Caco-2 (cell line): ENCODE measurements around the genes PLA2G1B and DYNLL1.

DNA sequence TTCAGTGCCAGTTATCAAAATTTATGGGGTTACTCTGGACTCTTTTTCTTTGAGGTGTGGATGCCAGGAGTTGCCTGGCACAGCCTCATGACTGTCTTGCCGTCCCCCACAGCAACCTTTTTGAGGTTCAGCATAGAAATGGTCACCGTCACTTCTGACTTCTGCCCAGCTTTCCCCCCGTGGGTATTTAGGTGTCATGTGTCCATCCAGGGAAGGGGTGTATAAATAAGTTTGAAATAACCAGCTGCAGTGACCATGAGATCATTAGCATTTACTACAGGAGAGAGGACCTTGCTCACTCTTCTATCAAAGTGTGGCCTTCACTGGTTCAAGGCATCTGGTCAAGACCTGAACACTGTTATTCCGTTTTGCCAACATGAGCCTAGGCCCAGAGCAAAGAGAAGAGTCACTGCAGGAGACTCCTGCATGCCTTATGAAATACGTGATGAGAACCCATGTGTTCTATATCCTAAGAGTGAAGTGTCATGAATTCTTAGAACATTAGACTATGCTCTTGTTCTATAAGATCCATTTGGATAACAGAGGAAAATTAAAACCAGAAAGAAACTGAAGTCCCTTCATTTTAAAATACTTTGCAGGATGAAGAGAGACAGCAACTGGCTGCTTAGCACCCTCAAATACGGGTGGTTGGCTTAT, 22.4 kb downstream of the TMEM233 start:
- PRO-cap: no peak
- RRBS: no CpG with 5 or more reads among the region's 6 CpGs

GRCh38 chr12:119672016-119672671, 4.2 kb downstream of the PRKAB1 start:
- PRO-cap: no peak
- RRBS: no CpG with 5 or more reads among the region's 9 CpGs

DNA sequence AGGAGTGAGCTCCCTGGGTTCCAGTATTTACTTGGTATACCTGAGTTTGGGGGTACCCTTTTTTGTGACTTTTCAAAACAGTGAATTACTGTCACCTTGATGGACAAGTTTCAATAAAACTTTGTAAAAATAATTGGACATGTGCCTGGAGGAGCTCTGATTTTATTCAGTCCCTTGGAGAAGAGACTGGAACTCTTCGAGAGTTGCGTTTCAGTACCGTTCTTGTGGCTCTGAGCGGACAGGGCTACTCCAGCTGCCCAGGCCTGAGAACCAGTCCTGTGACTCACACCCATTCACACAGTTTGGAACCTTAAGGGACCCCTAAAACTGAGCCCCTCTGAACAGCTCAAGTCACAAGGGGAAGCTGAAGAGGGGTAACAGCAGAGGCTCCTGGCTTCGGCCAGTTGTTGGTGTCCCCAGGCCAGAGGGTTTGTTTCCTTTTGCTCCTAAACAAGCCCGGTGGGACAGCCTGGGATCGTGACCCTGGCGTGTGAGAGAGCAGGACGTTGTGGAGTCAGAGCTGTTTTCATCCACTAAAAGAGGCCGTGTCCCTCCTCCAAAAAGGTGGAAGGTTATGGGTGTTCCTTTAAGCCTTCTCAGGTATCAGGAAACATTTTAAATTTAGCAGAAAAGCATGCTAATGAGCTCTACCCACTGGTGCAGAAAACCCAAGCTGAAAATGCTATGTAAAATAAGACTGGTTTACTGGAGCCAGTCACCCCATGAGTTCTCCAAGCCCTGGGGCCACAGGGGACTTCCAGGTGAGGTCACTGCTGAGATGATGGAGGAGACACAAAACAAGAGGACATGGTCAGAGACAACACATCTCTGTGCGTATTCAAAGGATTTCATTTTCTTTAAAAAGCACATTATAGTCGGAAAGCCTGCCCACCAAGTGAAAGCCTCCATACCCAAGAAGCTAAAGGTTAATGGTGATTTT, 13.8 kb downstream of the PRKAB1 start:
- PRO-cap: no peak
- RRBS: no CpG with 5 or more reads among the region's 12 CpGs

GRCh38 chr12:119729814-119730194, 61.9 kb downstream of the PRKAB1 start:
- PRO-cap: no peak
- RRBS: no CpG with 5 or more reads among the region's 7 CpGs

DNA sequence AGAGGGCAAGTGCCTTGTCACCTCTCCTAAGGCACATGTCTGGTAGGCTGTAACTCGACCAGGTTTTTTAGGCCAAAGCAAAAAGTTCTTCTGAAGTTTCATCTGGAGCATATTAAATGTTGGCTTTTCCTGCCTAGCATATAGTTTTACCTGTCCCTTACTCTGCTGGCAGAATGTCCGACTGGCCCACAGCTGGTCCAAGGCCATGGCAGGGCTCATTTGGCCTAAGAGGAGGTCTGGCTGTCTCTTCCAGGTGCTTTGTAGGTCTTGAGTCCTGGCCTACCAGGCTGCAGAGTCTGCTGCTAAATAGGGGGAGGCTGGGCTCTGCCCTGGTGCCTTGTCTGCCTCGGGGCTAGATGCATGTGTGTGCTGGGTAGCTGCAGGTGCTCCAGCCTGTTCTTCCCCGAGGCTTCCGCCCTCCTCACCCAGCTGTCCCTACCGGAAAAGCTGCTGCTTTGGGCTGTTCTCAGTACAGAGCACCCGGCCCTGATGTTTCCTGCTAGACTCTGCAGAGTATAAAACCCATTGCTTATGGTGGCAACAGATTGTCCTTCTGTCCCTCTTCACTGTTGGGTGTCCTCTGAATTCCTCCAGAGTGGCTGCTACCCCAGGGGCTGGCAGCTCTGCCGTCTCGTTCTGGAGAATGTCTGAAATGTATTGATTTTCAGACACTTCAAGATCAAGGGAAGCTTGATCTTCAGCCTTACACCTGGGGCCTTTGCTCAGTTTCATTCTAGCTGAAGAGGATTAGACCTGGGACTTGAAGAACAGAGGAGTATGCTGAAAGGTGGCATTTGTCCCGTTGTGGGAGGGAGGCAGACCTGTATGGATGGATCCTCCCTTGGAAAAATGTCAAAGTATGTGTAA, 37.7 kb downstream of the RAB35 start:
- PRO-cap: no peak
- RRBS: 88% methylated on average over 1 of the region's 10 CpGs

- PRO-cap: no peak
- RRBS: 100% methylated on average over 3 of the region's 15 CpGs
These were observed 22.7 kb downstream of the RAB35 start for GRCh38 chr12:120093721-120094439.

DNA sequence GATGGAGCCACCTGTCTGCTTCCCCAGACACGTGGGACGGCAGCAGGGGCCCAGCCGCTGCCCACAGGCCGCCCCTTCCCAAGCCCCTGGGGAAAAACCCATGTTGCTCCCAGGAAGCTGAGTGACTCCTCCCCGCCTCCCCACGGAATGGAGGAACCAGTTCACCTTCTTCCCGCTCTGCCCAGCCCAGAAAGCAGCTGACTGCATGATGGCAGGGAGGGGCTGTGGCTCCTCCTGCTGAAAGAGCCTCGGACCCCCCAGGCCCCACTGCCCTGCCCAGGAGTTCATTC, 14.9 kb downstream of the RAB35 start:
- PRO-cap: no peak
- RRBS: no CpG with 5 or more reads among the region's 8 CpGs

DNA sequence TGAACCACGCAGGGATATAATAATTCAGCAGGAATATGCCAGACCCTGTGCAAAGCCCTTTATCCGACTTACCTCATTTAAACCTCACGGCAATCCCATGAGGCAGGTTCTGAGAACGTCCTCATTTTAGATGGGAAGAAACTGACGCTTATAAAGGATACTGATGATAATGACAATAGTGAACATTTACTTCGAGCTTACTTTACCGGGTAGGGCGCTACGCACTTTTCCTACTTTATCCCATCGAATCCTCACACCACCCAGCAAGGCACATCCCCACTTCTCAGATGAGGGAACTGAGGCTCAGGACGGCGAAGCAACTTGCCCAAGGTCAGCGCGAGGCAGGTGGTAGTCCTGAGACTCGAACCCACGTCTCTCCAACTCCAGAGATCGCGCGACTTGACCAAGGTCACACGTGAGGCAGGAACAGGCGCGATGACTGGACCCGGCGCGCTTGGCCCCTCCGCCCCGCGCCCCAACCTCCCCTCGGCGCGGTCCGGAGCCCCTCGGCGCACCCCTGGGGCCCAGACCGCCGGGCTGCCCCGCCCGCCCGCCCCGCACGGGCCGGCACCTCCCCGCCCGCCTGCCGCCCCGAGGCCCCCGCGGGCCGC, 503 bp downstream of the RAB35 start:
- PRO-cap: bidirectional peak, plus-strand start at position 412 of the sequence, minus-strand start at position 391 of the sequence
- RRBS: 3% methylated on average over 22 of the region's 49 CpGs

DNA sequence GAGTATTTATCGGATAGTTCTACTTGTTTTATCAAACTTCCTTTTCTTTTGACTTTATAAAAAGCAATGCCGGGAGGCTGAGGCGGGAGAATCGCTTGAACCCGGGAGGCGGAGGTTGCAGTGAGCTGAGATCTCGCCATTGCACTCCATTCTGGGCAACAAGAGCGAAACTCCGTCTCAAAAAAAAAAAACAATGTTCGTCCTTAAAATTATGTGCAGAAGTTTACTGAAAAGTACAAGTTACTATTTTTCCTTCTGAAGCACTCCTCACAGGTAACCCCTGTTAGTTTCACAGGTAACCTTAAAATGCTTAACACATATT, 1.2 kb upstream of the RAB35 start:
- PRO-cap: no peak
- RRBS: no CpG with 5 or more reads among the region's 10 CpGs

DNA sequence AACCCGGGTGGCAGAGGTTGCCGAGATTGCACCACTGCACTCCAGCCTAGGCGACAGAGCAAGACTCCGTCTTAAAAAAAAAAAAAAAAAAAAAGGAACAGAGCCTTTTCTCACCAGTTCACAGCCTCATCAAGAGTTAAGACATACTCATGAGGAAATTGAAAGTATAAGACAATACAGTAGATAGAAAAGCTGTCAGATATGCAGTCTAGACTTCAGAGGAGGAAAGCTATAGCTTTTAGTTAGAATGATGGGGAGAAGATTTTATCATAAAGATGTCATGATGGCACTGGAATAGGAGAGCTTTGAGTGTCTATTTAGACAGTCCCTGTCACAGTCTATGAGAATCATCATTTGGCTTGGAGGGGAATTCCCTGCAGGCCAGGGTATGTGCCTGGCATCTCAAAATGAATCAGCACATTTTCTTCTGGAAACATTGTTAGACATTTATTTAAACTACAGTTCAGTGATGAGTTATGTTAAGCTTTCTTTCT, 2.8 kb upstream of the RAB35 start:
- PRO-cap: no peak
- RRBS: no CpG with 5 or more reads among the region's 4 CpGs

DNA sequence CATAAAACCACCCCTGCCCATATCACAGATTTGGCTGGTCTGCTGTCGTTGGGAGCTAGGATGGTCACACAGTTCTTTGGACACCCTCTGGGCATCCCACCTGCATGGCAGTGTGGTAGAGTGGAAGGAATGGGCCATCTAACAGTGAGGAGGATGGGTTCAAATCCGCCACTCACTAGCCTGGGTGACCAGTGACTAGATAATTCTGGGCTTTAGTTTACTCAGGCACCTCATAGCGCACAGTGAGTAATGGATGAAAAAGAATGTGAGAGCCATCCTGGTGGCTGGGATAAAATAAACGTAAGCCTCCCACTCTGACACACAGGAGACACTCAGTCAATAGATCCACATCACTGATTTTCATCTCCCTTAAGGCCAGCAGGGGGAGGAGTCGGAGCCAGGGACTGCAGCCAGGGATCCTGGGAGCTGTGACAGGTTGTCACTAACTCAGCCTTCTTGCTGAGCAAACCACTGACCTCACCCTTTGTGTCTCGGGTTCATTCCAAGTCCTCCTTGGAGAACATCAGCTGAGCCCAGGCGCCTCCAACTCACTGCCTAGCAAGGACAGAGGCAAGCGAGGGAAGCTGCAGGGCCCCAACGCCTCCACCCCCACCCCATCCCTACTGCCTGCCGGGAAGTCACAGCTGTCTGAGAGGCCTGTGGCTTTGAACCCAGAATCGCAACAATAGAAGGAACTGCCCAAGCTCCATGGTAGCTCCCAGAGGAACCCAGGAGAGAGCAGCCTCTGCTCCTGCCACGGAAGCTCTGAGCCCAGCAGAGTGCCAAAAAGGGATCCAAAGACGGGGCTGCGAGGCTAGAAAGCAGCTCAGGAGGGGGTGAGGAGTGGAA, 30.8 kb downstream of the PXN start:
- PRO-cap: unidirectional peak, plus-strand start at position 500 of the sequence
- RRBS: no CpG with 5 or more reads among the region's 14 CpGs

GRCh38 chr12:120247410-120247824, 18.1 kb downstream of the PXN start:
- PRO-cap: no peak
- RRBS: no CpG with 5 or more reads among the region's 8 CpGs

GRCh38 chr12:120249179-120249526, 16.4 kb downstream of the PXN start:
- PRO-cap: no peak
- RRBS: no CpG with 5 or more reads among the region's 2 CpGs

DNA sequence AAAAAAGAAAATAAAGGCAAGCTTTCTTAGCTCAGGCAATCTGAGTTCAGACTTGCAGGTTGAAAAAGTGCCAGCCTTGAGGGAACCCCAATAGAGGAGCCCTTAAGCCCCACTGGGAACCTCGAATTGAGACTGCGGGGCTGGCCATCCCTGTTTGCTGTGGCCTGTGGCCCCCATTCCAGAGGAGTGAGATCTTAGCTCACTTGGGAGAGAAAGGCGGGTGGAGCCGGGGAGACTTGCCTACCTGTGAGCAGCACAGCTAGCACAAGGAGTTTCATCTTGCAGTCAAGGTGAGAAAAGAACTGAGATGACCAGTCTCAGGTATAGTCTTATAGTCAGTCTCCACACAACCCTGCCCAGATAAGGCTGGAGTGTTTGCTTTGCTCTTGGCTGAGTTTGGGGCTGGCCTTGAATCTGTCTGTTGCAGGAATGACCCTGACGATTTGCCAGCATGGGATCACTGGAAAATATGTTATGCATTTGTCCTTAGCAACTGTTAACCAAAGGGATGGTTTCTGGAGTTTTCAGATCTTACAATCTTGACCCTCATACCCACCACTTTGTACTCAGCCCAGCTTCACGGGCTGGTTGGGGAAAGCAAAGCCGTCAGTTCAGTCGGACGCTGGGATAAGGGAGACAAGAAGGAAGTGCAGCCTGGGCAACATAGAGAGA, at the start of gene PLA2G1B:
TSS of gene PLA2G1B (minus strand) at position 304 of the 672 bp plus-strand sequence.
- PRO-cap: no peak
- RRBS: no CpG with 5 or more reads among the region's 9 CpGs

DNA sequence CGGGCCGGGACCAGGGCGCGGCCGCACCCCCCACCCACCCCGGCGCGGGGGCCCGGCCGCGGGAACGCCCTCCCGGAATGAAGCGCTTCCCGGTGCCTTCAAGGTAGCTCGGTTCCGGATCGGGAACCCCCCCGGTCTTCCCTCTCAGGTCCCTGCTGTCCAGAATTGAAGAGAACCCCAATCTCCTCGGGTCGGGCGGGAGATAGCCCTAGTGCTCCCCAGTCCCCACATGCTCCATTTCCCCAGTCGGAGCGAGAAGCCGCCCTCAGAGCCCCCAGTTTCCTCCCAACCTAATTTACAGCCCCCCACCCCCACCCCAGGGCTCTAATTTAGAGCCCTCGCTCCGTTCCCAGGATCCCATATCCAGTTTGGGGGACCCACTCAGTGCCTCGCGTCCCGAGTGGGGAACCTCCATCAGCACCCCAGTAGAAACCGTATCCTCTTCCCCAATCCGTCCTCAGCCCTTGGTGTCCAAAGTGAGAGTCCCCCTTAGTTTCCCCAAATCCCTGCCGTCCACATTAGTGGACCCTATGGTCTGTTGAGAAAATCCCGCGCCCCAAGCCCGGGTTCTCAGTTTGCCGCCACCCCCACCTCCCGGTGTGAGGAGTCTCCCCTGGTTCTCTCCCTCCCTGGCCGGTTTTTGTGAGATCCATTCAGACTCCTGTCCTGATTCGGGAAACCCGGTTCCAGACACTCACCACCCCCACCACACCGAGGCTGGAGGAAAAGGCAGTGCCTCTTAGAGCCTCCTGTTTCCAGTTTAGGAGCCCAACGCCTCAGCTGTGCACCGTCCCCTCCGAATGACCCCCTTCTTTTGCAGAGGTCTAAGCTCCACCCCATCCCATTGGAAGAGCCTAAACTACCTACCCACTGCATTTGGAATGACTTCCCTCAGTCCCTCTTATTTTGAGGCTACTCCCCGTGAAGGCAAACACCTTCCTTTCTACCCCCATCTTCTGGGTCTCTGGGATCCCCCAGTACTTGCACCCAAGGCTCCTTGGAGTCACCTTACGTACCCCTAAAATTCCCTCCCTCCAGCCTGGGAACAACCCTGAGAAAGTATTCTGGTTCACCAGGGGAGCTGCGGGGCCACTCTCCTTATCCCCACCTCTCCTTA, 817 bp upstream of the MSI1 start:
- PRO-cap: no peak
- RRBS: 27% methylated on average over 8 of the region's 48 CpGs

GRCh38 chr12:120452627-120452946, 6.3 kb downstream of the GATC start:
- PRO-cap: no peak
- RRBS: no CpG with 5 or more reads among the region's 4 CpGs

DNA sequence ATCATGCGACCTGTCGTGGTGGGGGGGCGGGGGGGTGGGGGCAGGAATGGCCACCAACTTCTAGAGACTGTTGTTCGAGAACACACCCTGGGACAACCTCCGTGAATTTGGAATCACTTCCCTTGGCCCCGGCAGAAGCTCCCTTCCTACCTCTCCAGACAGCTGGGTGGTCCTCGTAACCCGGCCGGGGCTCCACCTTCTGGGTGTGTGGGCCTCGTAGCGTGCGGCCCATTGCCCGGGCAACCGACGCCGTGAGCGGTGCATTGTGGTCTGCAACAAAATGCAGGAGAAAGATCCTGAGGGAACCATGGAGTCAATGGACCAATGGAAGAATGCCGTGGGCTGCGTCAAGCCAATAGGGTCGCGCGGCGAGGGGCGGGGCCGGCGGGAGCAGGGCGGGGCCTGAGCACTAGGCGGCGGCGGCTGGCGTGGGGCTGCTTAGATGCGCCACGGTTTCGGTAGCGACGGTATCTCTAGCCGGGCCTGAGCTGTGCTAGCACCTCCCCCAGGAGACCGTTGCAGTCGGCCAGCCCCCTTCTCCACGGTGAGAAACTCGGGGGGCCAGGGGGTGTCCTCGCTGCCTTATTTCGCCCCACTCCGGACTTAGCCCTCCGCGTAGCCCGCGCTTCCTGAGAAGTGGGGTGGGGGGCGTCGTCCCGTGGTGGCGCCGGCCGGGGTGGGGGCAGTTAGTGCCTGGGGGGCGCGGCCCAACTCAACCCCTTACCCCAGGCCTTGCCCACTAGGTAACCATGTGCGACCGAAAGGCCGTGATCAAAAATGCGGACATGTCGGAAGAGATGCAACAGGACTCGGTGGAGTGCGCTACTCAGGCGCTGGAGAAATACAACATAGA, at the start of gene DYNLL1:
TSS of gene DYNLL1 (plus strand) at position 441 of the 853 bp plus-strand sequence.
- PRO-cap: bidirectional peak, plus-strand start at position 441 of the sequence, minus-strand start at position 207 of the sequence
- RRBS: 3% methylated on average over 28 of the region's 64 CpGs

DNA sequence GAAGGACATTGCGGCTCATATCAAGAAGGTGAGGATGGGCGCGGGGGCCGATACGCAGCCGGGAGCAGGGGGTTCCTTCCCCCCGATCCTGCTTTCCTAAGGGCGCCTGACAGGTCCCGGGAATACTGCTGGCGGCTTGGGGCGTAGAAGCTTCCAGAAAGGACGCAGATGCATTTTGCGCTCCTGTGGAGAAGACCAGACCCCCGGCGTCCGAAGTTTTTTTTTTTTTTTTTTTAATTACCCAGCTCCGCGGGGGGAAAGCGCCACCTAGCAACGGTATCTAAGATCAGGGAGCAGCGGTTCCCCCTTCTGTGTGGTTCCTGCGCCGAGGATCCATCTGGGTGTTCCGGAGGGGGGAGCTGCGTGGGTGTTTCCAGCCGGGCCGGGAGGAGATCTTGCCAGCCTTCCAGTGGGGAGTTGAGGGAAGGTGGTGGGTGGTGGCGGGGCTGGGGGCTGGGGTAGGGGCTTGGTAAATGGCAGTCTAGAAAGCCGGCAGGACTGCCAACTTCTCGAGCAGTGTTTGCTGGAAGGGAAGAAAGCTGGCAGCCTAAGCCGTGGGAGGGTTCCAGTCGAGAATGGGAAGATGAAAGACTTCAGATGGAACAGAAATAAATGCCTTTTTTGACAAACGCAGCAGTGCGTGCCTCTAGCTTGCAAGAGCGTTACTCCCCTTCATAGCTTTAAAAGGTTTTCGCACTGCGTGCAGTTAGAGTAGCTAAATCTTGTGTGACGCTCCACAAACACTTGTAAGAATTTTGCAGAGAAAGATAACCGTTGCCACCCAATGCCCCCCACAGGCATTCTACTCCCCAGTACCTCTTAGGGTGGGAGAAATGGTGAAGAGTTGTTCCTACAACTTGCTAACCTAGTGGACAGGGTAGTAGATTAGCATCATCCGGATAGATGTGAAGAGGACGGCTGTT, 874 bp downstream of the DYNLL1 start:
- PRO-cap: unidirectional peak, minus-strand start at position 337 of the sequence
- RRBS: 5% methylated on average over 10 of the region's 41 CpGs

DNA sequence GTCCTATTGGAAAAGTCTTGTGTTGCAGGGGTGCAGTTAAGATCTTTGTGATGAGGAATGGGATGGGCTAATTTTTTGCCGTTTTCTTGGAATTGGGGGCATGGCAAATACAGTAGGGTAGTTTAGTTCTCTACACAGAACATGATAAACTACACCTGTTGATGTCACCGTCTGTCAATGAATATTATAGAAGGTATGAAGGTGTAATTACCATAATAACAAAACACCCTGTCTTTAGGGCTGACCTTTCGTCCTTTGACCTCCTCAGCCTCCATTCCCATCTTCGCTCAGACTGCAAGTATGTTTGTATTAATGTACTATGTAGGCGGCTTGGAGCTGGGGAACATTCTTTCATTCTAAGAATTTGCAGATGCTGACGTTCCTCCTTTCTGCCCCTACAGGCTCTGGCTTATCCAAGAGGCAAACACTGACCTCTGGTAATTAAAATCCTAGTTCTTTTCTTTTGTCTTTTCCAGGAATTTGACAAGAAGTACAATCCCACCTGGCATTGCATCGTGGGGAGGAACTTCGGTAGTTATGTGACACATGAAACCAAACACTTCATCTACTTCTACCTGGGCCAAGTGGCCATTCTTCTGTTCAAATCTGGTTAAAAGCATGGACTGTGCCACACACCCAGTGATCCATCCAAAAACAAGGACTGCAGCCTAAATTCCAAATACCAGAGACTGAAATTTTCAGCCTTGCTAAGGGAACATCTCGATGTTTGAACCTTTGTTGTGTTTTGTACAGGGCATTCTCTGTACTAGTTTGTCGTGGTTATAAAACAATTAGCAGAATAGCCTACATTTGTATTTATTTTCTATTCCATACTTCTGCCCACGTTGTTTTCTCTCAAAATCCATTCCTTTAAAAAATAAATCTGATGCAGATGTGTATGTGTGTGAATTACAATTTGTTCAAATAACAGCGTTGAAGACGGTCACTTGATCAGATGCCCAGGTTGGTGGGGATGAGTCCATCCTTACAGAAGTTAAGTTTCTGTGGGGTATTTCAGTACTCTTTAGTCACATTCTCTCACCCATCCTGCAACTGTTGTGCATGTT, 2.0 kb downstream of the DYNLL1 start:
- PRO-cap: no peak
- RRBS: no CpG with 5 or more reads among the region's 13 CpGs

- PRO-cap: no peak
- RRBS: 100% methylated on average over 2 of the region's 9 CpGs
These were observed 17.9 kb downstream of the POP5 start for GRCh38 chr12:120563211-120563745.